ENCODE measurements around the gene RXRA.

DNA sequence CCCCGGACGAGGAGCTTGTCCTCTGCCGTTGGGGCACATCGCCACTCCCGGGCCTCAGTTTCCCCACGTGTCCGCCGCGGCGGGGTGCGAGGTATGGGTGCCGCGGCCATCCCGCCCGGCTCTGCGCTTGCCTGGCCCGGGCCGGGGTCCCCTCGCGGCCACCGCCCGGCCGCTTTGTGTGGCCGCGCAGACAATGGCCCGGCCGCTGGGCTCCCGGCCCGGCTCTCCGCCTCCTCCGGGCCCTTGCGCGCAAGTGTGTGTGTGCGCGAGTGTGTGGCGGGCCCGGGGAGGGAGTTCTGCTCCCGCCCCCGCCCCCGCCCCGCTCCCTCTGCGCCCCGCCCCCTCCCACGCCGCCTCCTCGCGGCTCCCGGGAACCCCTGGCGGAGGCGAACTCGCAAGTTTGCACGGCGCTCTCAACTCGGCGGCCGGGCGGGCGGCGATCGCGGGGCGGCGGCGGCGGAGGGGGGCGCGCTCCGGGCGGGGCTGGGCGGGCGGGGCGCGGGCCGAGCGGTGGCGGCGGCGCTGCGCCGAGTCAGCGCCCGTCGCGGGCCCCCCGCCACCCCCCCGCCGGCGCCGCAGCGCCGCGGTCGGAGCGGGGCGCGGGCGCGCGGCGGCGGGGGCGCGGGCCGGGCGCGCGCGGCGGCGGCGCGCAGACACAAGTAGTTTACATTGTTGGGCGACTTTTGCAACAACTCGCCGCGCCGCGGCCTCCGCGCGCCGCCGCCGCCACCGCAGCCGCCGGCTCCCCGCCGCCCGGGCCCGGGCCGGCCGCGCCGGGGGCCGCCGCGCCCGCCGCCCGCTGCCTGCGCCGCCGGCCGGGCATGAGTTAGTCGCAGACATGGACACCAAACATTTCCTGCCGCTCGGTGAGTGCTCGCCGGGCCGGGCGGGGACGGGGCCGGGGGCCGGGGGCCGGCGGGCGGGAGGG is at the start of gene RXRA:
Gene RXRA (plus strand): TSS at position 662 of the 928 bp plus-strand sequence.
- RAMPAGE, total RNA = no peak

DNA sequence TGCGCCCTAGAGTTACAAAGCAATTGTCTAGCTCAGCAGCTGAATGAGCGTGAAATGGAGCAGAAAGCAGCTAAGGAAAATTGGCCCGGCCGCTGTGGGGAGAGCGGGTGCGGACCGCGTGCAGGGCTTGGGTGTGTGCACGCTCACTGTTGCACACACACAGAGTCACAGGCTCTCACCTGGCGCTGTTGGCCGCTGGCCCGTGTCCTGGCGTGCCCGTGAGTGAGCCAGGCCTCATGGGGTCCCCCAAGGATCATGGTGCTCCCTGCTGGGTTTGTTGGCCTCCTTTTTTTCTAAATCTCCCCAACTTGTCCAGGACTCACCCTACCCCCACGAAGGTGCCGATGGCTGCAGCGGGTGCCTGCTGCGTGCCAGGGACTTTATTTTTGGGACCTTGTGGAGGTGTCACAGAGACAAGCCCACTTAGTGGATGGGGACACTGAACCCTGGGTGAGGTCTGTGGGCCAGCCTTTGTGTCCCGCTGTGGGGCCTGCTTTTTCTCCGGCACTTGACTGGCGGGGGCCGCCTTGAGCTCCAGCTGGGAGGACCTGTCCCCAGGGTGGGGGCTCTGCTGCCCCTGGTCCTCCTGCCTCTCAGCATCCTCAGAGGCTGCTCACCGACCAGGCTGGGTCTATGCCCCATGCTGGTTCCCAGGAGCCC is 5.2 kb downstream of the RXRA start:
- RAMPAGE, total RNA = no peak

DNA sequence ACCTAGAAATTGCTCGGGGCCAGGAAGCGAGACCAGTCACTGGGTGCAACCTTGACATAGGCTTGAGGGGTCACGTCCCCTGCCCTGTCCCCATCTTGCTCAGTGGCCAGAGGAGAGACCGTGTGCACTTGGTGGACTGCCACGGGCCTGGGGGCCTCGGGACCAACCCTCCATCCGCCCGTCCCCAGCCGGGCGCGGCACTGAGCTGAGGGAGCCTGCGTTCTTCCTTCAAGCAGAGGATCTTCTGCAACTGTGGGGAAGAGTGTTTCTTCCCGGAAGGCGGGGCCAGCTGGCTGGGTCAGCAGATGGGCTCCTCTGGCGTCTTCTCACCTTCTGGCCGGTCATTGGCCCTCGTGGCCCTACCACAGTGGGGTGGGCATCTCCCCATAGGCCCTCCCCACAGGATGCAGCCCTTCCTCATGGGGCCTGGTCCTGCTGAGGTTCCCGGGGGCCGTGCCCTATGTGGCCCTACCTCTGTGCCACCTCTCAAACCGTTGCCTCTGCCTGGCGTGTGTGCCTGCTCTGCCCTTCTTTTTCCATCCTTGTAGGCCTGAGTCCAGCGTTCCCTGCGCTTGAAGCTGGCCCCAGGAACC is 17.4 kb downstream of the RXRA start:
- RAMPAGE, total RNA = no peak

GRCh38 chr9:134347995-134348909 is 22.0 kb downstream of the RXRA start:
- RAMPAGE, total RNA = no peak

DNA sequence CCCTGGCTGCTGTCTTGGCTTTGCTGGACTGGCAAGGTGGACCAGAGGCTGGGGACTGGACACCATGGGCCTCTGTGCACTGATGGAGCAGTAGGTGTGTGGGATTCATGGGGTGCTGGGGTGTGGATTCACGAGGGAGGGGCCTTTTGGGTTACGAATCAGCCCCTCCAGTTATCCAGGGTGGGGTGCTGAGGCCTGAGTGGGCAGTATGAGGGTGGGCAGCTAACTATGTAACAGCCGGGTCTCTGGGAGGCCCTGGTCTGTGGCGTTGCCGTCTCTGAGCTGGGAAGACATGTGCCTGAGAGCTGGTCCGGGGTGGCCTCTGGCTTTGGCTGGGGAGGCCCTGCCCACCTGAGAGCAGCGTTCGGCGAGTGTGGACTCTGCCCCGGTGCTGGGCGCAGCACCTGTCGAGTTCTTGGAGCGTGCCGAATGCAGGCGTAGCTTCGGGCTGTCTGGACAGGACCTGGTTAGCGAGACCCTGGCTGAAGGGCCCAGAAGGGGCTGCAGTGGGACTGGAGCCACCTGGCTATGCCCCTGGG is 56.3 kb downstream of the RXRA start:
- RAMPAGE, total RNA = no peak

GRCh38 chr9:134407764-134408786 is 81.8 kb downstream of the RXRA start:
- RAMPAGE, total RNA = no peak

GRCh38 chr9:134411347-134411945 is 85.2 kb downstream of the RXRA start:
- RAMPAGE, total RNA = no peak

DNA sequence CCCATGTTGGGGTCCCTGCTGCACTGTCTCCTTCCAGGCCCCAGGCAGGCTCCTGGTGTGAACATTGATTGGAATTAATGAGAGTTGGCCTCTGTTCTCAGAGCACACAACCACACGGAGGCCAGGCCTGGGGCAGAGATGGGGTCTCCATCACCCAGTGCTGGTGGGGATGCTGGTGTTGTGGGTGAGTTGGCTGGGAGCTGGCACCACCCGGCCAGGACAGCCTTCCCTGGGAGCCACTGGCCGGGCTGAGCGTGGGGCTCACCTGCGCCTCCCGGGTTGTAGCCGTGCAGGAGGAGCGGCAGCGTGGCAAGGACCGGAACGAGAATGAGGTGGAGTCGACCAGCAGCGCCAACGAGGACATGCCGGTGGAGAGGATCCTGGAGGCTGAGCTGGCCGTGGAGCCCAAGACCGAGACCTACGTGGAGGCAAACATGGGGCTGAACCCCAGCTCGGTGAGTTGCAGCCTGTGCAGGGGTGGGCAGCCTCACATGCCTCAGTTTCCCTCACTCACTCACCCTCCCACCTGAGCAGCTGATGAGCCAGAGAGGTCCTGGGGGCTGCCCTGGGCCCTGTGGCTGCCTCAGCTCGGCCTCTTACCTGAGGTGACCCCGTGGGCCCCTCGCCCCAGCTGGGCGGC is 90.7 kb downstream of the RXRA start:
- RAMPAGE, total RNA = no peak

- RAMPAGE, total RNA = no peak
Measured at GRCh38 chr9:134437606-134438251, 111.5 kb downstream of the RXRA start.

- RAMPAGE, total RNA = no peak
Measured at GRCh38 chr9:134458391-134458851, 132.2 kb downstream of the RXRA start.

- RAMPAGE, total RNA = no peak
Measured at GRCh38 chr9:134648822-134649831, 7.5 kb downstream of the COL5A1 start.

- RAMPAGE, total RNA = no peak
Measured at GRCh38 chr9:134802580-134803328, 77.9 kb upstream of the FCN2 start.

GRCh38 chr9:134809029-134809525 is 71.5 kb upstream of the FCN2 start:
- RAMPAGE, total RNA = no peak

DNA sequence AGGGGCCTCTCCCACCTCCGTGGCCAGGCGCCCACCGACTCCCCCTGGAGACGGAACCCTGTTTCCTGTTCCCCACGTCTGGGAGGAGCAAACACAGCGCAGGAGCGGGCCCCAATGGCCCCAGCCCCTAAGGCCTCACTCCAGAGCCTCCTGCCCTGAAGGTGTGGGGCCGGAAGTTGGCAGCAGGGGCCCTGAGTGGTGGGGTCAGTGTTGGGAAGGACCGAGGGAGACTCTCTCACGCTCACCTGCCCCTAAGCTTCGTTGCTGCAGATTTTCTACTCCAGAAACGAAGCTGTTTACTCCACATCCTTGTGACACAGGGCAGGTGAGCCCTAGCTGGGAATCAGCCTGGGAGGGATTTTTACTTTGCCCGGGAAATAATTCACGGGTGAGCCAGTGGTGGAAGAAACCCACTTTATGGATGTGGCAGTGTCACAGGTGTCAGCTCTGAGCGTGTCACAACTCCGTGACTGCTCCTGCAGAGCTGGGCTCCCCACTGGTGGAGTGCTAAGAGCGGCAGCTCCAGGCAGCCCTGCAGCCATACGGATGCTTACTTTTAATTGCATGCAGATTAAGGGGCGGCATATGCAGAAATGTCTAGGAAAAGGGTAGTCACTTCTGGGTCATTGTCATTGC is 77.5 kb upstream of the OLFM1 start:
- RAMPAGE, total RNA = no peak

GRCh38 chr9:135085818-135086765 is 1.4 kb upstream of the OLFM1 start:
- RAMPAGE, total RNA = no peak

DNA sequence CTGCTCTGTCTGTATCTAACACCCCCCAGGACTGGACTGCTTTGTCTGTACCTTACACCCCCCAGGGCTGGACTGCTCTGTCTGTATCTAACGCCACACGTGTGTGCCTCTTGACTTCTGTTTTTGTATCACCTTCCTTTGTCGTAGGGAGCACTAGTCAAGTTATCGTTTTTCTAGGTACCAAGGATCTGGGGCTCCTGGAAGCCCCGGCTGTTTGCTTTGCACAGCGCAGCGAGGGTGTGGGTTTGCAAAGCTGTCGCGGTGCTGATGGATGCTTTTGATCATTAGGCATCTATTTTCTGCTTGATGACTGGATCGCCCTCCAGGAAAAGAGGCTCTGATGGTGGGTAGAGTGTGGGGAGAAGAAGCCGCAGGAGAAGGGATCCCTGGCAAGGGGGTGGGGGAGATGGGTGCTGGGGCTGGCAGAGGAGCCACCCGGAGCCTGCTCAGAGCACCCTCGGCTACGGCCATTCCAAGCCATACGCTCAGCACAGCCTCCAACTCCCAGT is 21.7 kb downstream of the OLFM1 start:
- RAMPAGE, total RNA = no peak

- RAMPAGE, total RNA = no peak
Measured at GRCh38 chr9:135244156-135244846, 156.8 kb downstream of the OLFM1 start.

- RAMPAGE, total RNA = no peak
Measured at GRCh38 chr9:135280717-135280918, 193.2 kb downstream of the OLFM1 start.

GRCh38 chr9:135468425-135469360 is 10.9 kb upstream of the PPP1R26 start:
- RAMPAGE, total RNA = no peak

DNA sequence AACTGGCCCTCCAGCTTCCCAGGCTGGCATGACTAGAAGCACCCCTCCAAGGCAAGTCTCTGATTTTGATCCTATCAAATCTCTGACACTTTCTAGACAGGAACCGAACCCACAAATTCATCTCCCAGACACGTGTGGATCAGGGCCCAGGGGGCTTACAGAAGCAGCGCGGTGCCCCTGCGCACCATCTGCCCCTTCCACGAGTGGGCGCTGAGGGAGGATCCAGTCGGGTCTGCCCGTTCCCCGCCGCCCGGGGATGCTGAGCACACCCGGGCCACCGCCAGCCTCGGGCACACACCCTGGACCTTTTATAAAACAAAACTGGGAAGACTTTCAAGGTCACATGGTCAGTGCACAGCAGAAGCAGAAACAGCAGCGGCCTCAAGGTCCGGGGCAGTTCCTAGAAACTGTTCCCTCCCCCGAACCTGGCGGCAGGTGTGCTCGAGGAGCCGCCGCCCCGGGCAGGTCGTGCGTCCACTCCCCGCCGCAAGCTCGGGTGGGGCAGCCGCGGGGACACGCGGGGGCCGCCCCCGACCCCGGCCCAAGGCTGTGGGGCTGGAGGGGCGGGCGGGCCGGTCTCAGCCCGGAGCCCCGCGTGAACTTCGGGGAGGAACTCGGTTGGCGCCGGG is 742 bp upstream of the PPP1R26 start:
- RAMPAGE, total RNA = no peak

All from foreskin keratinocyte (primary cell).